ENCODE measurements around a stretch of chr9.

DNA sequence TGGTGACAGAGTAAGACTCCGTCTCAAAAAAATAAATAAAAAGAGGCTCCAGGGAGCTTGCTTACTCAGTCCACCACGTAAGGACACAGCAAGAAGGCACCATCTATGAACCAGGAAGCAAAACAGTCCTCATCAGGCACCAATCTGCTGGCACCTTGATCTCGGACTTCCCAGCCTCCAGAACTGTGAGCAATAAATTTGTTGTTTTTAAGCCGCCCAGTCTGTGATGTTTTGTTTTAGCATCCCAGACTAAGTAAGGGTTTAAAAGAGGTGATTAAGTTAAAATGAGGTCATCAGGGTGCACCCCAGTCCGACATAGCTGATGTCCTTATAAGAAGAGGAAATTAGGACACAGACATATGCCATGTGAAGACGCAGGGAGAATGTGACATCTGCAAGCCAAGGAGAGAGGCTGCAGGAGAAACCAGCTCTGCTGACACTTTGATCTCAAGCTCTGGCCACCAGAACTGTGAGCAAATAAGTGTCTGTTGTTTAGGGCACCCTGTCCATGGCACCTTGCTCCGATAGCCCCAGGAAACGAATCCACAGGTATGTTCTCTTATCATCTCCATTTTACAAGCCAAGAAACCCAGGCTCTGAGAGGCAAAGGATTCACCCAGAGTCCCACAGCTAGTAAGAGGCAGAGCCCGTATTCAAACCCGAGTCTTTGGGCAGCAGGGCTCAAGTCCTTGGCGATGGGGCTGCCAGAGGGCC is 45.7 kb downstream of the C9orf50 start:
- RRBS: no CpG with 5 or more reads among the region's 11 CpGs

DNA sequence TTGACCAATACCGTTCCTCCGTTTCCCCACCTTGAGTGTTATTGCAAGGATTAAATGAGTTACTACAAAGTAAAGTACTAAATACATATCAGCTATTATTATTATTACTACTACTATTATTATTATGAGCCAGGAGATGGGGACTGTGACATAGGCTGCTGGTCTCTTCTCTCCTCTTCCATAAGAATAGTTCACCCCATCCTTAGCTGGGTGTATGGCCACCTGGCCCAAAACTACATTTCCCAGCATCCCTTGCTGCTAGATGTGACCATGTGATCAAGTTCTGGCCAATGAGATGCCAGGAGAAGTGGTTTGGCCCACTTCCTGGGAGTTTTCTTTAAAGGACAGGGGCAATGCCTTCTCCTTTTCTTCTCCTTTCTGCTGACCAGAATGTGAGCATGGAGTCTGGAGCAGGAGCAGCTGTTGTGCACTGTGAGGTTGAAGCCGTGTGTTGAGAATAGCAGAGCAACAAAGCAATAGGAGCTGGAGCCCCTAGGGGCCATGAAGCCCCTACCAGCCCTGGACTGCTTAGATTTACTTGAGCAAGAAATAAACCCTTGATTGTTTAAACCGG is 36.8 kb downstream of the C9orf50 start:
- RRBS: no CpG with 5 or more reads among the region's 4 CpGs

DNA sequence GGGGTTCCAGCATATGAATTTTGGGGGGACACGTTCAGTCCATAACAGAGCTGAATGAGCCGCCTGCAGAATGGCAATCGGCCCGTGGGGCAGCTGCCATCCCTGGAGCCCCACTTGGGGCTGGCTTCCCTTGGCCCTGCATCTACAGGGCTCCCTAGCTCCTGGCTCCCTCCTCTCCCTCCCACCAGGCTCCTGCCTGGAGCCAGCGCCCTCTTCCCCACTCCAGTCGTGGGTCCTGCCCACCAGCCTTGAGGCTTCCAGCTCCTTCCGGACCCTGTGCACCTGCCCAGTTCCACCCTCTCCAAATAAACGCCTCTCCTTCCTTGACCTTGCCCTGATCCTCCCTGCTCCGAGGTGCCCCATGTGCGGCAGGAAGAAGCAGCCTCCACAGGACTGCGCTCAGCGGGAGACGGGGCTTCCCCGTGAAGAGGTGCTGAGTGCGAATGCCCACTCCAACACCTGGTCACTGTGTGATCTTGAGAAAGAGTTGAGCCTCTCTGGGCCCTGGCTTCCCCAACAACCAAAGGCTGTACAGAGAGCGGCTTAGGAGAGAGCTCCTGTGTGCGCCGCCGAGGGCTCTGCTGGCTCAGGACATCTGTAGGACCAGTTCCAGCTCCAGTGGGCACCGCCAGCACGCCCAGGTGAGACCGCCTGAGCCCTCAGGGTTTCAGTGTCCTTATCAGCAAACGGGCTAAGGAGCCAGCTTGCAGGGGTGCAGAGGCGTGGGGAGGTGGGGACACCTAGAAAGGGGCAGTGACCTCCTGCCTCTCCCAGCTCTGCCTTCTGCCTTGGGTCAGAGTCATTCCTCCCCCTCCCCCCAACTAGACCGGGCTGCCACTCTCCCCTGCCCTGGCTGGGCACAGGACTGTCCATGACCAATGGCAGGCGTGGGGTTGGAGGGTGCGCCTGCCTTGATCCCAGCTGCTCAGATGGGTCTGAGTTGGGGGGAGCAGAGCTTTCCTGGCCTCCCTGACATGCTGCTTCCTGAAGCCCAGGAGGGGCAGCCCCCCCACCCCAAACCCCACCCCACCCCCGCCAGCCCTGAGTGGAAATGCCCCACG is 12.0 kb downstream of the C9orf50 start:
- RRBS: no CpG with 5 or more reads among the region's 29 CpGs

DNA sequence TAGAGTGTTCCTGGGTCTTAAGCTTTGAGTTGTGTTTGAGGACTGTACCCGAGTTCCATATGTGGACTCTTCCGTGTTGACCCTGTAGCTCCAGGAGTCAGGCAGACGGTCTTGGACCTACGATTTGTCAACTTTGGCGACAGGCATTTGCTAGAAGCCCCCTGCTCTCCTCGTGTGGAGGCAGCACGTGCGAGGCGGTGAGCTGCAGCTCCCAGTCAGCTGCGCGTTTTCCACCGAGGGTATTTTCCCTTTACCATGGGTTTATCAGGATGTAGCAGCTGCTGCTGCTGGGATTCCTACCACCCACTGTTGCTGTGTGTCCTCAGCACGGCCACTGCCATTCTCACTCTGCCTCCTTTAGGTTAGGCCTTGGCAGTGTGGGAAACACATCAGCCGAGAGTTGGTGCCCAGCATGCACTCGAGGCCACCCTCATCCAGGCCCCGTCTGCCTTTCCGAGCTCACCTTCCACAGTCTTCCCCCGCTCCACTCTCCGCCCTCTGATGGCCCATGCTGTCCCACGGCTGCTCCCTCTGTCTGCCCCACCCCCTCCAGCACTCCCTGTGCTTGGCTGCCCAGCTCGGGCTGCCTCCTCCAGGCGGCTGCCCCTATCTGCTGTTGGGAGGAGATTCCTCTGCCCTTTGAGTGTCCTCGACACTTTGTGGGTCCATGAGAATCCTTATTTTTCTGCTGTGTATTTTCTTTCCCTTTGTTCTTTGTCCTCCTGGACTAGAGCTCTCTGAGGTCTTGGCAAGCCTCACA is 4.8 kb downstream of the NTMT1 start:
- RRBS: no CpG with 5 or more reads among the region's 23 CpGs

GRCh38 chr9:129635098-129635498 is 6.9 kb downstream of the ASB6 start:
- RRBS: no CpG with 5 or more reads among the region's 20 CpGs

DNA sequence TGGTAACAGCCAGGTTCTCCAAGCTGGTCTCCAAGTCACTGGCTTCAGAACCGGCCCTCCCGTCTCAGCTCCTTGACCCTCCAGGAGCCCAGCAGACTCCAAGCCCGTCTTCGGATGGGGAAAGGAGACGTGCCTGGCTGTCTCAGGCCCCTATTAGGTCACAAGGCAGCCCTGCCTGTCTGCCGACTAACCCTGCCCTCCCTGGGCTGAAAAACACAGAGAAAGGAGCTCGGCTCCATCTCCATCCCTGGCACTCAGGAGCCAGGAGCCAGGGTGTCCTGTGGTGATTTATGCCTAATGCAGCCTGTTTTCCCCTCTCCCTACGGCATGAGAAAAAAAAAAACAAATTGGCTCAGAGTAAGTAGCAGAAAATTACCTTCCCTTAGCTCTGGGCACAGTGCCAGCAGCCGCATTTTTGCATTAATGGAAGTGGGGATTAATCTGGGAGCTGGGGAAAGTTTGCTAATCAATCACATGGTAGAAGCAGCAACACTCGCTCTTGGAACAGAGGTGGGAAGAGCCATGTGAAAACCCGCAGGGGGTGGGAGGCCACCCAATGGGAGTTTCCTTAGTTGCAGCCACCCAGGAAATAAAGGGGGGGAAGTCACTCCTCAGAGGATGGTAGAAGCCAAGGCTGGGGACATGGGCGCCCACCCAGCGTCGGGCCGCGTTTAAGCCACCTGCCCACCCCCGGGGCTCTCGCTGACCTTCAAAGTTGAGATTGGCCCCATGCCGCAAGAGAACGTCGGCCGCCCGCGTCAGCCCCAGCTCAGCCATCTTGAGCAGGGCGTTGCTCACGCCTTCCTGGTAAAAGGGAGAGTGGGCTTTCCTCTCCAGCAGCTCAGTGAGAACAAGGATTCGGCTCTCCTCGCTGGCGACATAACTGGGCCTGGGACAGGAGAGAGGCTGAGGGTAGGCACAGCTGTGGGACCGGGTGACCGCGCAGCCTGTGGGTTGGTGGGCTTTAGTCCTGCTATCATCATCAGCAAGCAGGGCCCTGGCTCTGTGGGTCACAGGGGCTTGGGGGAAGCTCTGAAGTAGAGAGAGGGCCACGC is 1.8 kb downstream of the ASB6 start:
- RRBS: no CpG with 5 or more reads among the region's 33 CpGs

DNA sequence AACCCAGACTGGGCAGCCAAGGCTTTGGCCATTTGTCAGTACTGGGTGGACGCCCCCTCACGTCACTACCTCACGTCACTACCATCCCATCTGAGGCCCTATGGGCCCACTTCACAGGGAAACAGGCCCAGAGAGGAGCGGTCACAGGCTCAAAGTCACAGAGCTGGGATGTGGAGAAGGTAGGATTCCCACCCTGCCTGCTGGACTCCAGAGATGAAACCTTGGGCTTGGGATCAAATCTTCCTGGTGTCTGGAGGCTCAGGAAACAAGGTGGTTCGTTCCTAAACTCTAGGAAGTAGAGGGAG is 33.1 kb downstream of the PRRX2 start:
- RRBS: no CpG with 5 or more reads among the region's 5 CpGs

DNA sequence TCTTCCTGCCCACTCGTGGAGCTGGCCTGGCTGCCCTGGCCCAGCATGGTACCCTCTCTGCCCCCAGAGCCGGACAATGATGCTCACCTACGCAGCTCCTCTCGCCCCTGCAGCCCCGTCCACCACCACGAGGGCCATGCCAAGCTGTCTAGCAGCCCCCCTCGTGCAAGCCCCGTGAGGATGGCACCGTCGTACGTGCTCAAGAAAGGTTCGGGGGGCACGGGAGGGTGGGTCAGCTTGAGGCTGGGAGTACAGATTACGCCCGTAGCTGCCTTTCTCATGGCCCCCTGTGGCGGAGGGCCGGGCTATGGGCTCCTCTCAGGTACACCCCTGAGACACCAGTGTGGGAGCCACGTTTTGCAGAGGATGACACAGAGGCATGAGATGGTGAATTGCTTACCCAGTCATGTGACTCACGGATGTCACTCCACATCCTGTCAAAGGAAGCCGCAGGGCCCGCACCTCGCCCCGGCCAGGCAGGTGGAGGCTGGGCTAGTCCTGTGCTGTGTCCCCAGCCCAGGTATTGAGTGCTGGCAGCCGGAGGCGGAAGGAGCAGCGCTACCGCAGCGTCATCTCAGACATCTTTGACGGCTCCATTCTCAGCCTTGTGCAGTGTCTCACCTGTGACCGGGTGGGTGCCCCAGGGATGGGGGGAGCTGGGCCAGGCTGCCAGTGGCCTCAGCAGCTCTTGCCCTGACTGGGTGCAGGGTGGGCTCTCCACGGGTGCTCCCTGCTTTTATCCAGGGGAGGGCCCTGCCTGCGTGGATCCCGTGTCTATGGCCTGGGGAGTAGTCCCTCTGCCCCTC is 33.7 kb downstream of the USP20 start:
- RRBS: 94% methylated on average over 7 of the region's 33 CpGs

- RRBS: 52% methylated on average over 3 of the region's 44 CpGs
These were observed 45.9 kb downstream of the USP20 start for GRCh38 chr9:129880642-129881983.

GRCh38 chr9:129884210-129885045 is 49.2 kb downstream of the USP20 start:
- RRBS: no CpG with 5 or more reads among the region's 24 CpGs

GRCh38 chr9:129886547-129886822 is 51.2 kb downstream of the USP20 start:
- RRBS: no CpG with 5 or more reads among the region's 6 CpGs

DNA sequence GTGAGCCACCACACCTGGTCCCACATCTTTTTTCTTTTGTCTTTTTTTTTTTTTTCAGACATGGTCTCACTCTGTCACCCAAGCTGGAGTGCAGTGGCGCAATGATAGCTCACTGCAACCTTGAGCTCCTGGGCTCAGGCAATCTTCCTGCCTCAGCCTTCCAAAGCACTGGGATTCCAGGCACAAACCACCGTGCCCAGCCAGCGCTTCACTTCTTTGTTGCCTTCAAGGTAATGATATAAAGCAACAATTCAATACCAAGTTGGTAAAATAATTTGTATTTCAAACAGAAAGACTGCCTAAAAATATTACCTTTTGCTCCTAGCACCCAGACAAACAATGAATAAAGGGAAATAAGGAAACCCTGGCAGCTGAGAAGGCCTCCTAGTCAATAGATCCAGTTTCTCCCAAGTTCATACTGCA is 78.9 kb downstream of the USP20 start:
- RRBS: no CpG with 5 or more reads among the region's 3 CpGs

DNA sequence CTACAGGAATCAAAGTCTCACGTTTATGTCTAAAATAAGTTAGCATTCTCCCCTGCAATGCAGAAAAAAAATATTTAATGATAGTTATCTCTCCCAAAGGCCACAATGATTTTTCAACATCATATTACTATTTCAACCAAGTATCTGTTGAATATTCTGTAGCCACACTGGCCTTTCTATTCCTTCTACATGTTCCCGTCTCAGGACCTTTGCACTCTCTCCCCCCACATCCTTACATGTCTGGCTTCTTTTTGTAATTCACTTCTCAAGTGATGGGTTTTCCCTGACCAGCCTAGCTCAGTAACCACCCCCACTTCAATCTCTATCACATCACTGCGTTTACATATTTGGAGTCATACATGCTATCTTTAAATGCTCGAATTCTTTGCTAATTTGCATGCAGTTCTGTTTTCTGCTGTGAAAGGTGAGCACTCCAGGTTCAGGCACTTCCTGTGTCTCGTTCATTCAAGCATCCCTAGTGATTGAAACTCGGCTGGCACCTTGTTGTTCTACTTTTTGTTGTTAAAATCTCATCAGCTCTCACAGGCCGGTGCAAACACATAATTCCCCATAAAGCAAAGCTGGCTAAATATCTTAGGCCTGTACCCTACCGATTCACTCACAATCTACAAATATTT is 54.0 kb downstream of the FNBP1 start:
- RRBS: no CpG with 5 or more reads among the region's 8 CpGs

DNA sequence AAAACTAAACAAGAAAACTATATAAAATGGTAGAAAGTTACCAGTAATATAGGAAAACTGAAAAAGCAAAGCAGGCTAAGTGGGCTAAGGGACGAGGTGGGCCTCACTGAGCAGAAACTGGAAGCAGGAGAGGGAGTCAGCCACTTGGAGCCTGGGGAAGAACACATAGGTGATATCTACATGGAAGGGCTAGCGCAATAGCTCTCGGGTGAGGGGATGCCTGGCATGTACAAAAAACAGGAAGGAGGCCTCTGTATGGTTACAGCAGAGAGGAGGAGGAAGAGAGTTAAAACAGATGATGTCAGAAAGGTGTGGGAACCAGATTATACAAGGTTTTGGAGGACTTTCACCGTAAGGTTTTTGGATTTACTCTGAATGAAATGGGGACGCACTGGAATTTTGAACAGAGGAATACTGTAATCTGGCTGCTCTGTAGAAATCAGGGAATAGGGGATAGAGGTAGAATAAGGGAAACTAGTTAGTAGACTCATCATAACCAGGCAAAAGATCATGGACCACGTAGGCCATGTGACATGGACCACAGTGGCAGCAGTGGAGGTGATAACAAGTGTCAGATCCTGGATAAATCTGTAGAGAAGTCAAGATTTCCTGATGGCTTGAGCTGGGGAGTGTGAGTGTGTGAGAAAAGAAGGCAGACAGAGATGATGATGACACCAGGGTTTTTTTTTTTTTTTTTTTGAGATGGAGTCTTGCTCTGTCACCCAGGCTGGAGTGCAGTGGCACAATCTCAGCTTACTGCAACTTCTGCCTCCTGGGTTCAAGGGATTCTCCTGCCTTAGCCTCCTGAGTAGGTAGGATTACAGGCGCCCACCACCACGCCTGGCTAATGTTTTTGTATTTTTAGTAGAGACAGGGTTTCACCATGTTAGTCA is 52.5 kb downstream of the FNBP1 start:
- RRBS: no CpG with 5 or more reads among the region's 8 CpGs

- RRBS: 23% methylated on average over 3 of the region's 10 CpGs
These were observed 46.8 kb downstream of the FNBP1 start for GRCh38 chr9:129995937-129996750.

DNA sequence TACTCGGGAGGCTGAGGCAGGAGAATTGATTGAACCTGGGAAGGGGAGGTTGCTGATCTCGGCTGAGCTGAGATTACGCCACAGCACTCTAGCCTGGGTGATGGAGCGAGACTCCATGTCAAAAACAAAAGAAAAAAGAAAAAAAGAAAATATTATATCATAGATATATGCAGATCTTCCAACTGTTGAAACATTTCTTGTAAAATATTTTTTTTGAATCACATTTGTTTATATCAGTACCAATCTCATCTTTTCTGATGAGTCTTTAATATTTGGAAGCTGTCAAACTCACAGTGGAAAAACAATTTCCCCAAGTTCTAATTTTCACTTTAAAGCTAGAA is 42.6 kb downstream of the FNBP1 start:
- RRBS: no CpG with 5 or more reads among the region's 4 CpGs

DNA sequence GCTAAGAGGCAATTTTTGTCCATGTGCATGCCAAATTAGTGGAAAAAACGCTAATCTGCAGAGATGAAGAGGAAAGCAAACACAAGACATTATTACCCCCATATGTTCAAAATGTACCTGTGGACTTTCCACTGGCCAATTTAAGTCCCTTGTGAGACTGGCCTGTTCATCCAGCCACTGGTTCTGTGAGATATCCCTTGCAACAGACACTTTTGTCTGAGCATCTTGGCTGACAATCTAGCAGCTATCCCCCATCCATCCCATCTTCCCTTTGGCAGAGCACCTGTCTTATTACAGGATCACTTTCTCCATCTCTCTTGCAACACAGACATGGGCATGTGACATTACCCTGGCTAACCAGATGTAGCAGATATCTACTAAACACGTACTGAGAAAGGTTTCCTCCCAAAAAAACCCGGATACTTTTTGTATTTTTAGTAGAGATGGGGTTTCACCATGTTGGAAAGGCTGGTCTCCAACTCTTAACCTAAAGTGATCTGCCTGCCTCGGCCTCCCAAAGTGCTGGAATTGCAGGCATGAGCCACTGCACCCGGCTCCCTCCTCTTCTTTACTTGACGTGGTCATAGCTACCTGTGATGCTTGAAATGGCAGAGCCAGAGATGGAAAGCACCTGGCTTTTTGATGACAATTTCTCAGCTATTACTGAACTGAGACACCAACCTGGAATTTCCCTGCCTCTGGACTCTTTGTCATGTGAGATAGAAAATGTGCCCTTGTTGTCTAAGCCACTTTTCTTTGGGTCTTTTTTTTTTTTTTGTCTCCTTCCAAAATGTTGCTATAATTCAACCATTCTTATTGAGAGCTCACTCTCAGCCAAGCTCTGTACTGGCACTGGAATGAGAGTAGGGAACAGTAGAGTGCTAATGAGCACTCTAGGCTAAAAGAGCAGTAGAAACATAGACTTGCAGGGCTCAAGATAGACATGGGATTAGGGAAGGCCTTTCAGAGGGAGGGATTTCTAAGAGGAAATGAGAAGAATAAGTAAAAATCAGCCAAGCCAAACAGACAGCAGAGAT is 32.7 kb downstream of the FNBP1 start:
- RRBS: no CpG with 5 or more reads among the region's 6 CpGs

GRCh38 chr9:130022993-130023863 is 19.8 kb downstream of the FNBP1 start:
- RRBS: no CpG with 5 or more reads among the region's 9 CpGs

GRCh38 chr9:130043930-130044246 is 899 bp upstream of the FNBP1 start:
- RRBS: 4% methylated on average over 2 of the region's 11 CpGs